Upper lobe of left lung (tissue), 5 donors: ENCODE data around the genes C5orf63 and FBN2.

DNA sequence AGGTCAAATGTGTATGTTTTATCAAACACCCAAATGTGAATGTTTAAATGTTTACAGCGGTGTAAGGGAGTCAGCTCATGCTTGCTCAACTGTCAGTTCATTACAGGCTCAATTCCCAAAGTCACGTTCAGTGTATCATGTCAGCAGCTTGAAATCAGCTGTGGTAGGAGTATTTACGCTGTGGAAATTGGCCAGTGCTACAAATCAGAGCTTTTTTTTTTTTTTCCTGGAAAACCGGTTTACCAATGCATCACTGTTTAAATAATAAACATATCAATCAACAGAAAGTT lies 57.8 kb upstream of the GRAMD2B start:
- PRO-cap, 2 experiments, result no peak in any of the 2 experiments
- RAMPAGE, long total RNA, 4 experiments, result no peak in any of the 4 experiments

DNA sequence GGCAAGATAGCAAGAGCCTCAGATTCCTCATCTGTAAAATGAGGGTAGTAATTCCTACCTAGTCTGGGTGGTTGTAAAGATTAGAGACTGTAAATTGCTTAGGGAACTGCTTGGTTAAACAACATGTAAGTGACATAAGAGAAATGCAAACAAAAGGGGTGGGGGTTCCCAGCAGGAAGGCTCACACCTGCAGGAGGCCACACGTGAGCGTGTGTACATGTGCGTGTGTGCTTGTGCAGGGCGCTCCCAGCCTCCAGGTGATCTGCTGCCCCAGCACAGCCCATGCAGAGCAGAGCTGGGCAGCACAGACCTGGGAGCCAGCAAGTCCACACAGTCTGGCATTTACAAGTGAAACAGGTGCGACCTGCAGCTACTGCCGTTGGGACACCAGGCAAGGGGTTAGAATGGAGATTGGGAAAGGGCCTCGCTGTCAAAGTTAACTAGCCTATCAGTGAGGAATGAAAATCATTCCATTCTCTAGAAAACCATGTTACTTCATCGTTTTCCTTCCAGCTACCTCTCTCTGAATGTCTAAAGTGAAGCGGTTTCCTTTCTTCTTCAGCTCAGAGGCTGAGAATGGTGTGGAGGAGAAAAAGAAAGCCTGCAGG lies 41.8 kb downstream of the GRAMD2B start:
- PRO-cap, 2 experiments, result no peak in any of the 2 experiments
- RAMPAGE, long total RNA, 4 experiments, result start-site peak on the plus strand in 2 of 4 experiments, centred at positions 238 to 268 of the sequence, 44 to 133 reads per replicate

GRCh38 chr5:126508470-126509334 lies 85.5 kb downstream of the GRAMD2B start:
- PRO-cap, 2 experiments, result no peak in any of the 2 experiments
- RAMPAGE, long total RNA, 4 experiments, result no peak in any of the 4 experiments

DNA sequence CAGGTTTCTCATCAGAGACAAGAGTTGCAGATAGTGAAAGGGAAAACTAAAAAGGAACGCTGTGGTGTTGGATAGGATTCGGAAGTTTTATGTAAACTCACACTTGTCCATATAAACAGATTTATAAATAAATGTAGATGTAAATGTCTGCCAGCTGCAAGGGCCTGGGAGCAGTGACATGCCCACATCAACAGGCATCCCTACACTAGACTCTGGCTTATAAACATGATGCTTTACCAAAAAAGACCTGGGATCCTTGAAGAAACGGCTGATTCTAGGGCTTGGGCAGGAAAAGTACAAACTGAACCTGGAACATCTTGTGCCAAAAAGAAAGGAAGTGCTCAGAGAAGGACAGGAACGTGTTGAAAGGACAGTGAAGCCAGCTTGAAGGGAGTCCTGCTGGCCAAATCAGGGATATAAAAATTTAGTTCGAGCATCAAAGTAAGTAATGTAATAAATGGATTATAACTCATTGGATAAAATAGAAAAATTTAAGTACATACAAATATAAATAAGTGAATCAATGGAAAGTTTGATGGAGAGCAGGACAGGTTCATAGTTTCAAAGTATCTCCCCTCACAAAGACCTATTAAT lies 58.2 kb downstream of the ALDH7A1 start:
- PRO-cap, 2 experiments, result no peak in any of the 2 experiments
- RAMPAGE, long total RNA, 4 experiments, result no peak in any of the 4 experiments

DNA sequence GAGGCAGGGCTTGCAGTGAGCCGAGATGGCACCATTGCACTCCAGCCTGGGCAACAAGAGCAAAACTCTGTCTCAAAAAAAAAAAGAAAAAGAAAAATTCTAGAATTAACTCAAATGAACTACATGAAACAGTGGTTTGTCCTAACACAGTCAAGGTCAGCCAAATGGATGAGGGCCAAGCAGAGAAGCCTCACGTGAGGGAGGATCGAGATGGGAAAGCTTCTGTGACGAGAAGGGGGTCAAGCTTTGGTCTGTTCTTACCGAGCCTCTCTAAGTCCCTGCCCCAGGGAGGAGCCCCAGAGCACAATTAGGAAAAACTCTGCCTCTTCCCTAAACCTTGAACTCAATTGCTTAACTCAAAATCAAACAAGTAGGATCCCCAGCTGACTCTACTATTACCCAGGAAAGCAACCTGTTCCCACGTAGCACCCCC lies 7.4 kb downstream of the ALDH7A1 start:
- PRO-cap, 2 experiments, result no peak in any of the 2 experiments
- RAMPAGE, long total RNA, 4 experiments, result no peak in any of the 4 experiments

GRCh38 chr5:126949935-126951066 lies 80.1 kb downstream of the MARCHF3 start:
- PRO-cap, 2 experiments, result no peak in any of the 2 experiments
- RAMPAGE, long total RNA, 4 experiments, result no peak in any of the 4 experiments

GRCh38 chr5:127072857-127073664 lies at the start of gene C5orf63:
TSS of gene C5orf63 (minus strand) at chr5:127073502.
- PRO-cap, 2 experiments, result peak in 2 of 2 experiments; most common plus-strand start chr5:127073587 (in 1); most common minus-strand start chr5:127073438 (in 2)
- RAMPAGE, long total RNA, 4 experiments, result start-site peak on the minus strand in 2 of 4 experiments, at chr5:127073475-127073515 at its widest, 120 to 175 reads per replicate

GRCh38 chr5:127739287-127740101 lies 36.3 kb downstream of the CCDC192 start:
- PRO-cap, 2 experiments, result no peak in any of the 2 experiments
- RAMPAGE, long total RNA, 4 experiments, result no peak in any of the 4 experiments

DNA sequence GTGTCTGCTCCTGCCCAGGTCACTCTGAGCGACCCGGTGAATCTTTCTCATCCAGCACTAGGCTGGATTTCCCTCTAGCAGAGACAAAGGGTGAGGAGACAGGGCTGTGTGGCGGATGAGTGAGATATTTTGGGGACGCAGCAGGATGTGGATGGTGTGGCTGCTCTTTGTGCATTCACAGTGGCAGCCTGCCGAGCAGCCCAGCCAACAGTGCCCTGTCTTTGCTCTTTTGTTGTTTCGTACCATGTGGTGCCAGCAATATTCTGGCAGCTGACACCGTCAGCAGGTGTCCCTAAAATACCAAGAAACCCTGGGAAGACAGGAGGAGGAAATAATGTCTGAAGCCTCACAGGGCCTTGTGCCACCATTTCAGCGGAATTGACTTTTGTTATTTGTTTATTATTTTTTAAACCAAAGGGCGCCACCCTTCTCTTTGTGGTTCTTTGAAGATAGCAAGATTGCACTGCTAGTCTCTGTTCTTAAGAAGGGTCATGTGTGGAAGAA lies 141.4 kb downstream of the CCDC192 start:
- PRO-cap, 2 experiments, result no peak in any of the 2 experiments
- RAMPAGE, long total RNA, 4 experiments, result no peak in any of the 4 experiments

- PRO-cap, 2 experiments, result no peak in any of the 2 experiments
- RAMPAGE, long total RNA, 4 experiments, result start-site peak on the plus strand in 1 of 4 experiments, at chr5:128112808-128112944 at its widest, 15 reads per replicate
These were observed 29.2 kb downstream of the SLC12A2 start for GRCh38 chr5:128112536-128113346.

DNA sequence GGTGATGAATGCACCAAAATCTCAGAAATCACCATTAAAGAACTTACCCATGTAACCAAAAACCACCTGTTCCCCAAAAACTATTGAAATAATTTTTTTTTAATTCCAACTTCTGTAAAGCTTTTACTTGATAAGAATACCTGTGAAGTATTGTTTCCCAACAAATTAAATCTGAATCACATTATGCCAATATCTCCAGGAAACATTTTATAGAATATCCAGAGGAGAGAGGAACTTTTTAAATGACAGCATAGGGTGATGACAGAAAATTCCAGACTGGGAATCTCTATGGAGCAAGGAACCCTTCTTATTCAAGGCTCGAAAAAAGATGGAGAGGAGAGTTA lies 35.0 kb downstream of the SLC12A2 start:
- PRO-cap, 2 experiments, result no peak in any of the 2 experiments
- RAMPAGE, long total RNA, 4 experiments, result no peak in any of the 4 experiments

DNA sequence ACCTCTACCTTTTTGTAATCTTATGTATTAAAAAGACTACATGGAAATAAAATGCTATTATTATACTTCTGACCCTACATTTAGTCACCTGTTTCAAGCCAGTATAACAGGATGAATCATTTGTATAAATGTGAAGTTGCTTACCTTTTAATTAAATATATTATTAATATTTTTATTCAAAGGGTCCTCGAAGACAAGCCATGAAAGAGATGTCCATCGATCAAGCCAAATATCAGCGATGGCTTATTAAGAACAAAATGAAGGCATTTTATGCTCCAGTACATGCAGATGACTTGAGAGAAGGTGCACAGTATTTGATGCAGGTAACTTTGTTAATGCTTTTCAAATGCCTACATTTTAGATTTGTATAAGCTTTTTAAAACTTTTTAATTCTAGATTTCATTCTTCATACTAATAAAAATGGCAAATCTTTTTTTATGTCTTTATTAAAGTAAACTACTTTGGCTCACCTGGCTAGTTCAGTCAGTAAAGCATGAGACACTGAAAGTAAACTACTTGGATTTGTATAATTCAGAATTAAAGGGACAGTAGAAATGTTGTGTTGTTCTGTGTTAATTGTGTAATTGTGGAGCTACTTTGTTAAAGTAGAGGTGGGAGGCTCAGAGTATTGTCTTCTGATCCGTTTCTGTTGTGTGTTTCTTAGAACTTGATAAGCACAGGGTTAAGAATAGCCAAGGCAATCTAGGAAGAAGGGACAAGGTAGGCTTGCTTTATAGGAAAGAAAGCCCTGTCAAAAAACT lies 78.1 kb downstream of the SLC12A2 start:
- PRO-cap, 2 experiments, result no peak in any of the 2 experiments
- RAMPAGE, long total RNA, 4 experiments, result start-site peak on the plus strand in 2 of 4 experiments, centred at positions 238 to 654 of the sequence, 8 to 11 reads per replicate

DNA sequence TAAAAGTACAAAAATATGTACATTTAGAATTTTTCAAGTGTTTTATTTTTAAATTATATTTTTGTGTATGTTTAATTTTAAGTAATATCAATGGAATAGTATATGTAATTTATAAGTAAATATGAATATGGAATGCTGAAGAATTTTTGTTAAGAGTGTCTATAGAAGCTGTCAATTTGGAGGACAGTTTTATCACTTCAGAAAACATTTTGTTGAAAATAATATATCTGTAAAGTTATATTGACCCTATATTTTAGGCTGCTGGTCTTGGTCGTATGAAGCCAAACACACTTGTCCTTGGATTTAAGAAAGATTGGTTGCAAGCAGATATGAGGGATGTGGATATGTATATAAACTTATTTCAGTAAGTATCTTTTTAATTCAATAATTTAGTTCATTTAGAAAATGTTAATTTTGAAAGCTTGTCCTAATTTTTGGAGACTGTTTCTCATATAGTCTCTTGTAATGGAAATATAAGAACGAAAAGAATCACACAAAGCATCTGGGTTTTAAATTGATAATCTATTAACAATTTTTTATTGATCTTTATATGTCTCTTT lies 84.0 kb downstream of the SLC12A2 start:
- PRO-cap, 2 experiments, result no peak in any of the 2 experiments
- RAMPAGE, long total RNA, 4 experiments, result no peak in any of the 4 experiments

GRCh38 chr5:128536674-128536970 lies 1.4 kb downstream of the FBN2 start:
- PRO-cap, 2 experiments, result no peak in any of the 2 experiments
- RAMPAGE, long total RNA, 4 experiments, result no peak in any of the 4 experiments

- PRO-cap, 2 experiments, result no peak in any of the 2 experiments
- RAMPAGE, long total RNA, 4 experiments, result no peak in any of the 4 experiments
These were observed 799 bp downstream of the FBN2 start for GRCh38 chr5:128537158-128537733.

DNA sequence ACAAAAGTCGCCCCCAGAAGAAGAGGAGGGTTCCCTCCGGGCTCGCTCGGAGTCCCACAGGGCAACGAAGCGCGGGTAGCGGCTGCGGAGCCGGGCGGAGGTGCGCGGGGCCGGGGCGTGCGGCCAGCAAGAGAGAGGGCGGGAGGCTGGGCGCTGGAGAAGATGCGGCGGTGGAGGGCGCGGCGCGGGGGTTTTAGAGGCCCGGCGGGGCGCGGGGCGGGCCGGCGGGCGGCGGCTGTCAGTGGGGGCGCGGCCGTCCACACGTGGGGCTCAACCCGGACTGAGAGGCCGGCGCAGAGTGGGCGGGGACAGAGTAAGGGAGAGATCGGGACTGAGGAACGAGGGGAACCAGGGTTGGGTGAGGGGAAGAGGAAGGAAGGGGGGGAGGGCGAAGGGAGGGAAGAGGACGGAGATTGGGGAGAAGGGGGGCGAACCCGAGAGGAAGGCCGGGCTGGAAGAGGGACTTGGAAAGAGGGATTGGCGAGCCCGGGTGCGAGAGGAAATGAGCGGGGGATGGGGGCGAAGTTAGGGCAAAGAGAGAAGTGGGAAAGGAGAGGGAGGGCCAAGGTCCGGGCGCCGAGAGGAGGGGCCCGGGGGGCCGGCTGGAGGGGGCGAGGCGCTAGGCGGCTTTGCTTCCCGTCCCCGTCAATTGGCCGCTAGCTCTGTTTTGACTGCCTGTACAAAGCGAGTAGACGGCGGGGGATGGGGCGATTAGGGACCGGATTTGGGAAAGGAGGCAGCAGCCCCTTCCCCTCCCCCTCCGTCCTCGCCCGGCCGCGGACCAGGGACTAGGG lies at the start of gene FBN2:
Gene FBN2 (minus strand): TSS at position 169 of the 794 bp plus-strand sequence.
- PRO-cap, 2 experiments, result no peak in any of the 2 experiments
- RAMPAGE, long total RNA, 4 experiments, result no peak in any of the 4 experiments

GRCh38 chr5:129092856-129093218 lies 1.7 kb upstream of the ISOC1 start:
- PRO-cap, 2 experiments, result no peak in any of the 2 experiments
- RAMPAGE, long total RNA, 4 experiments, result no peak in any of the 4 experiments

DNA sequence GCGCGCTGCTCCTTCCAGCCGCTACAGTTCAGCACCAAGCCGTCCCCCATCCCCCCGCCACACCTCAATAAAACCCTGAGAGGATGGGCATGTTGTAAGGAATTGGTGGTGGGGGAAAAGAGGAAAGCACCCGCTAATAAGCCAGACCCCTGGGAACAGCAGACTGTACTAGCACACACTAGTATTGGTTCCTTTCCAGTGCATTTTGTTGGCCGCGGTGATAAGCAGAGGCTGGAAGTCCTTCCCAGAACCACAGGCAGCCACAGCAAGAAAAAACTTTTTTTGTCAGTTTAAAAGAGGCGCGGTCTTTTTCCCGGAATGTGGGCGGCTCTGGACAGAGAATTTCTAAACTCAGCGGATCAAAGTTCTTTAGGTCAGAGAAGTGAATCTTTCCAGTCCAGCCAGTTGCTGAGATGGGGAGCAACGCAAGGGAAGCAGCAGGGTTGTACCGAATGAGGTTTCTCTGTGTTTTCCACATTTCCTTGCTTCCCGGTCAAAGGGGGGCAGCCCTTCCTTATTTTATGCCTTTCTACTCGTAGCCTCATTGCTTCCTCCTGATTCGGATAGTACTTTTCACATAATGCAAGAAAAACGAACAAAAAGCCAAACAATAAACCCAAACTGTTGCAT lies 2.1 kb downstream of the CHSY3 start:
- PRO-cap, 2 experiments, result no peak in any of the 2 experiments
- RAMPAGE, long total RNA, 4 experiments, result no peak in any of the 4 experiments

DNA sequence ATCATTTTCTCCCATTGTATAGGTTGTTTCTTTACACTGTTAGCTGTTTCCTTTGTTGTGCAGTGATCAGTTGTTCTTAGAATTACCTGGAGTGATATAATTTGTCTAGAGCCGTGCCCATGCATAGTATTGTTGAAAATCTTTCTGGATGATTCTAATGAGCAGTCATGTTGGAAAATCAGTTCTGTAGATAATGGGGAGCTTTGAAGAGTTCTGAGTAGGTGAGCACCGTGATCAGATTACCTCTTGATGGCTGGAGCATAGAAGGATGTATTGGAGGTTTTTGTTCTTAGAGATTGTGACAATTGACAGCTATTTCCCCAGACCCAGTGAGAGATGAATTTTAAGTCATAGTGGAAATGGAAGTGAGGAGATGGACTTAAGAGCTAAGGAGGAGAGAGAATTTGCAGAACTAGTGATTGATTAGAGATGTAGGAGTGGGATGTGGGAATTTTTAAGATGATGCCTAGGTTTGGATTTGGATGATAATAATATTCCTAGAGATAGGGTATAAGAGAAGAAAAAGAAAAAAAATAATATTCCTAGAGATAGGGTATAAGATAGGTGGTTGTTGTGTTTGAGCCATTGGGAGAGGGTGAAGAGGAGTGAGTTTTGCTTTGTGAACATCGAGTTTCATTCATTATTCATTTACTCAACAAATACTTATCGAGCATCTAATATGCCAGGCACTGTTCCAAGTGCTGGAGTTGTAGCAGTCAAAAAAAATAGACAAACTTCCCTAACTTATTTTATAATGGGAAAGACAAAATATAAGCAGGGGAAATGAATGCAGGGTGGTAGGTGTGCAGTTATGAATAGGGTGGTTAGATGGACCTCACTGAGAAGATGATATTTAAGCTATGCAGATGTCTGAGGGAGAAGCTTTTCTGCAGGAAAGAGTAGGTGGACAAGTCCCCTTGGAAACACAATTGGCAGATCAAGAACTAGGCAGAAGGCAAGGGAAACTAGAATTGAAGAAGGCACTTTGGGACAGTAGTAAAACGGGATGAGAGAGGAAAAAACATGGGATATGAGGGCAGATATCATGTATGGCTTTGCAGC lies 18.8 kb downstream of the CHSY3 start:
- PRO-cap, 2 experiments, result no peak in any of the 2 experiments
- RAMPAGE, long total RNA, 4 experiments, result start-site peak on the plus strand in 2 of 4 experiments, centred at positions 124 to 314 of the sequence, 5 to 10 reads per replicate

- PRO-cap, 2 experiments, result no peak in any of the 2 experiments
- RAMPAGE, long total RNA, 4 experiments, result no peak in any of the 4 experiments
These were observed 151.3 kb downstream of the CHSY3 start for GRCh38 chr5:130055588-130055907.